HGPS cell (cell line): Measurements from ENCODE around the genes SMPD3 and NFAT5.

DNA sequence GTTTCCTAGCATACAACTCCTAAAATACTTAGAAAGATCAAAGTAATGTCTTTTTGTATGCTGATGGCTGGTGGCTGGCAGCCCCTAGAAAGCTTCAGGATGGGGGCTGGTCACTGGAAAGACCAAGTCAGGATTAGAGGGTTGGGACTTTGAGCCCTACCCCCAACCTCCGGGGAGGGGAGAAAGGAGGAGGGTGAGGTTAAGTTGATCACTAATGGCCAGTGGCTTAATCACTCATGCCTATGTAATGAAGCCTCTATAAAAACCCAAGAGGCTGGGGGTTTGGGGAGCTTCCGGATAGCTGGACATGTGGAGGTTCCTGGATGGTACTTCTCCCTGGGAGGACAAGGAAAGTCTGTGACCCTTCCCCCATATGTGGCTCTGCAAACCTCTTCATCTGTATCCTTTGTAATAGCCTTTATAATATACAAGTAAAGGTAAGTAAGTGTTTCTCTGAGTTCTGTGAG is 3.4 kb downstream of the SLC7A6 start:
- RRBS, result 50% methylated on average over 2 of the region's 2 CpGs

DNA sequence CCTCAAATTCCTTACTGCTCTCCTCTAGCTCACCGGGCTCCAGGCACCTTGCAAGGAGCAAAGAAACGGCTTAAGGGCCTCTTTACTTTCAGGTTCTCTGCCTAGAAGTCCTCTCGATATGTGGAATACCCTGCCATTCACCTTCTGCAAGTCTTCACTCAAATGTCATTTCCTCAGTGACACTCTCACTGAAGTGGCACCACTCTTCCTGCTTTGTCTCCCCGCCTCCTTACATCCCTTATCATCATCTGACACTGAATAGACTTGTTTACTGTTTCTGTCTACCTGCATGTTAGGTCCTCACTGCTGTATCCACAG is 965 bp downstream of the SLC7A6OS start:
- RRBS, result no CpG with 5 or more reads among the region's 4 CpGs

DNA sequence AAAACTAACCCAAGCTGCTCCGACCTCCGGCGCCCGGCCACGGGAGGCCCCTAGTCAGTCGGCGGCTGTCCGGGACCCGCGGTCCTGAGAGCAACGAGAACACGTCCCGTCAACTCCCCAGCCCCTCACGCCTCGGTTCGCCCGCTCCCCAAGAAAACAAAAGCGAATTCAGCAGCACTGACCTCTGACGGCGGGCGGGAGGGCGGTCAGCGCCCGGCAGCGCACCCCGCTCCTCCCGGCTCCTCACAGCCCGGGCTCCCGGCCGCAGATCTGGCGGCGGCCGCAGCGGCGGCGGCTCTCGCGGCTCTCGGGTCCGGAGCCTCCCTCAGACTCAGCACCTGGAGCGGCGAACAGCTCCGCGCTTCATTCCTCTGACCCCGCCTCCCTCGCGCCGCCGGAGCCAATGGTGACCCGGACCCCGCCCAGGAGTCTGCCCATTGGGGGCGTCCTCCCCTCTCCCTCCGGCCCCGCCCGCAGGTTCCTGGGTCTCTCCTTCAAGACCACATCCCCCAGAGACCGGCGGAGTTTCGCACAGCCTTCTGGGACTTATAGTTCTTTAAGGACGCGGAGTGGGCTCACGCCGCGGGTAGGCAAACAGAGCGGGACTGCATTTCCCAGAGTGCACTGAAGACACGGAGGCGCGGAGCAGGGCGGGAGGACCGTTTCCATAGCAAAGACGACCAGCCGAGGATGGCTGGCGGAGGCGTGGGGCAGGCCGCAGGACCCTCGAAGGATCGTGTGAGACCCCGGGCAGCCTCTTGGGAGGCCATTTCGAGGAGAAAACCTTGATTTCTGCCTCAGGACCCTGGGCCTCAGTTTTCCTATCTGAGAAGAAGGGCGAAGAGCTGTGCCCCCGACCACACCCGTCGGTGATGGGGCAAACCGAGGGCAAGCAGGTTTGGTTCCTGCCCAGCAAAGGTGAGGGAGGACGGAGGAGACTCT is at the start of gene SMPD3:
Gene SMPD3 (minus strand): TSS at position 338 of the 942 bp plus-strand sequence.
- RRBS, result 3% methylated on average over 31 of the region's 84 CpGs

DNA sequence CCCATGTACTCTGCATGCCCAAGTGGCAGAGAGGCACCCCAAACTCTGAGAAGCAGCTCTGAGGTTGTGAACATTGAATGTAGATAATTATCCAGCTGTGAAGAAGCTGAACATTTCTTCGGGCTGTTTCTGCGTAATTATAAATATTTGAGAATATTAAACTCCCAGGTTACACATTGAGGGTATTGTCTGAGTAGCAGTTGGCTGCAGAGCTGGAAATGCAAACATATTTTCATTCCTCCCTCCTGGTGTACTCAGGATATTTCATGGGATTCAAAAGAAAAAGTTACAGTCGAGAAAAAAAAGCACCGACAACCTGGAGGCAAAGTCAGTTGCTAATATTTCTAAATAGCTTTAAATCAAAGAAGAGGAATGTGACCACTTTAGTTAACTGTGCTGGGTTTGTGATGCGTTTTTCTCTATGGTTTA is 31.5 kb upstream of the ZFP90 start:
- RRBS, result no CpG with 5 or more reads among the region's 5 CpGs

- RRBS, result no CpG with 5 or more reads among the region's 16 CpGs
Observed at GRCh38 chr16:68589330-68589628, 50.2 kb downstream of the ZFP90 start.

DNA sequence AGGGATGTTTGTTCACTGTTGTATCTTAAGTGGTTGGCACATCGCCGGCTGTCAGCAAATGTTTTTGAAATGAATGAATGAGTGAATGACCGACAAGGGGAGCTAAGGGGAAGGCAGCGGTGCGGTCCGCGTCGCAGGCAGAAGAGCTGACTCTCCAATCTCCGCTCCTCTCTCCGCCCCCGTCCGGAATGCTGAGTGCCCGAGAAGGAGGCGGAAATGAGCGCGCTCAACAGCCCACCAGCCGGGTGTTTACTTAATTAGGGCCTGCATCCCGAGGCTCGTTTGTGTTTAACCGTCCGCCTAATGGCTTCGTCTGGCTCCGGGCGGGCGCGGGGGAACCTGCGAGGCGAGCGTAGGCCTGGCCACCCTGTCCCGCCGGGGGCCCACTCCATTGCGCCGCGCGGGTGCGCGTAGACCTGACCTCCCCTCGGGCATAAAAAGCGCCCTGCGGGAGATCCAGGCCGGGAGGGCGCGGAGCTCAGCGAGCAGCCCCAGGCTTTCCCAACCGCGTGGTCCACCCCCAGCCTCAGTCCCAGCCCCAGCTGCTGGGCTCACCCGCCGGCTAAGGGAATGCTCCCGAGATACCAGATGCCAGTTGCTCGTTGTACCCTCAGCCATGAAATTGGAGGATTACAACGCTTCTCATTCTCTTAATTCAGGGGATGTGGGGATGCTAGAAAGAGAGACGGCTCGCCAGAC is 2.5 kb upstream of the CDH3 start:
- RRBS, result 6% methylated on average over 34 of the region's 53 CpGs

DNA sequence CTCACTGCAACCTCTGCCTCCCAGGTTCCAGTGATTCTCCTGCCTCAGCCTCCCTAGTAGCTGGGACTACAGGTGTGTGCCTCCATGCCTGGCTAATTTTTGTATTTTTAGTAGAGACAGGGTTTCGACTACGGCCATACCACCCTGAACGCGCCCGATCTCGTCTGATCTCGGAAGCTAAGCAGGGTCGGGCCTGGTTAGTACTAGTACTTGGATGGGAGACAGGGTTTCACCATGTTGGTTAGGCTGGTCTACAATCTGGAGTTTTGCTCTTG is 5.2 kb downstream of the CDH1 start:
- RRBS, result no CpG with 5 or more reads among the region's 8 CpGs

DNA sequence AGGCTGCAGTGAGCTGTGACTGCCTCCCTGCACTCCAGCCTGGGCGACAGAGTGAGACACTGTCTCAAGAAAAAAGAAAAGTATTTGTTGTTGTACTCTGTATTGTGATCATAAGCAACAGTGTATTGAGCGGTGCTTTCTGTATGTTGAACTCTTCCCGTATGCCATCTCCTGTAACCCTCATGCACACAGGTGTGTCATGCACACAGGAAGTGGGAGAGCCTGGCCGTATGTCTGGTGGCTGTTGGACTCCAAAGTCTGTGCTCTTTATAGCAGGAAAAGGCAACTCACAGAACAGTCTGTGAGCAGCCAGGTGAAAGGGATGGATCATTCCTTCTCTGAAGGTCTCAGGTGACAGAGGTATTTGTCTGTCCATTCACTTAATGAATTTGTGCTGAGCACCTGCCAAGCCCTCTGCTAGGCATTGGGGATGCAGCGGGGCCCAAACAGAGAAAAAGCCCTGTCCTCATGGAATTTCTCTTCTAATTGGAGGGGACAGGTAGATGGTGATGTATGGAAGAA is 17.3 kb downstream of the CDH1 start:
- RRBS, result no CpG with 5 or more reads among the region's 5 CpGs

GRCh38 chr16:68782026-68782376 is 44.9 kb downstream of the CDH1 start:
- RRBS, result no CpG with 5 or more reads among the region's 3 CpGs

GRCh38 chr16:68813142-68813545 is 30.2 kb upstream of the TANGO6 start:
- RRBS, result no CpG with 5 or more reads among the region's 7 CpGs

- RRBS, result no CpG with 5 or more reads among the region's 2 CpGs
Observed at GRCh38 chr16:69092650-69092975, 12.8 kb upstream of the HAS3 start.

- RRBS, result no CpG with 5 or more reads among the region's 13 CpGs
Observed at GRCh38 chr16:69143164-69143724, 10.8 kb downstream of the UTP4 start.

DNA sequence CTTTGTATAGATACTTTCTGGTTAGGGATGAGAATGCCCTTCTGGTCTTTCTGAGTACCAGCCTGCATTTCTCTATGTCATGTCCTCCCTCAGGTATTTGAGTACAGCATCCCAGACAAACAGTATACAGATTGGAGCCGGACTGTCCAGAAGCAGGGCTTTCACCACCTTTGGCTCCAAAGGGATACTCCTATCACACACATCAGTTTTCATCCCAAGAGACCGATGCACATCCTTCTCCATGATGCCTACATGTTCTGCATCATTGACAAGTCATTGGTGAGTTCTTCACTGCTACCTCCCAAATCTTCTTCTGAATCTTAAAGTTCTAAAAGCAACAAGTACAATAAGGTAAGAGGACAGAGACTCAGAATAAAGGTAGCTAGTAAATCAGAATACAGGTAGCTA is 21.7 kb upstream of the SNTB2 start:
- RRBS, result no CpG with 5 or more reads among the region's 2 CpGs

GRCh38 chr16:69366704-69367495 is 15.3 kb upstream of the TMED6 start:
- RRBS, result no CpG with 5 or more reads among the region's 12 CpGs

- RRBS, result no CpG with 5 or more reads among the region's 15 CpGs
Observed at GRCh38 chr16:69367971-69368881, 16.6 kb upstream of the TMED6 start.

DNA sequence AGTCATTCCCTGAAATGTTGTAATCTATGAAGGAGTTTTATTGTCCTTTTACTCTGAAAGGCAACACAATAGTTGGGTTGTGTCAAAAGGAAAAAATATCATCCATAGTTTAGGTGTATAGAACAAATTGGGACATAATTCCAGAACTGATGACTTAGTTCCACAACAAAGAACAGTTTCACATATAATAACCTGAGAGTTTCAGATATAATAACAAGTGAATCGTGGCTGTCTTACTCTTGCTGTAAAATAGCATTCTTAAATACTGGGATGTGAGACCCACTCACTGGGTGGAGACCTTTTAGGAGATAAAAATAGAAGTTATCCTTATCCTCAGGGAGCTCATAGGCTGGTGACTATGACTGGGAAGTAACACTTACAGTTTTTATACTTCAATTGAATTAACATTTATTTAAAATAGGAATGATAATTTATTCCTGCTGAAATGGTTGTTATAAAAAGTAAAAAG is 20.7 kb downstream of the CYB5B start:
- RRBS, result no CpG with 5 or more reads among the region's 1 CpG

- RRBS, result no CpG with 5 or more reads among the region's 1 CpG
Observed at GRCh38 chr16:69448698-69449263, 24.4 kb downstream of the CYB5B start.

DNA sequence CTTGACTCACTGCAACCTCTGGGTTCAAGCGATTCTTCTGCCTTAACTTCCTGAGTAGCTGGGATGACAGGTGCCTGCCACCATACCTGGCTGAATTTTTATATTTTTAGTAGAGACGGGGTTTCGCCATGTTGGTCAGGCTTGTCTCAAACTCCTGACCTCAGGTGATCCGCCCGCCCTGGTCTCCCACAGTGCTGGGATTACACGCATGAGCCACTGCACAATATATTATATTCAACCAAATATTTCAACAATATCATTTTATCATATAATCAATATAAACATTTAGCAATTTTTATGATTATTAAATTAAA is 34.2 kb upstream of the NFAT5 start:
- RRBS, result no CpG with 5 or more reads among the region's 6 CpGs

DNA sequence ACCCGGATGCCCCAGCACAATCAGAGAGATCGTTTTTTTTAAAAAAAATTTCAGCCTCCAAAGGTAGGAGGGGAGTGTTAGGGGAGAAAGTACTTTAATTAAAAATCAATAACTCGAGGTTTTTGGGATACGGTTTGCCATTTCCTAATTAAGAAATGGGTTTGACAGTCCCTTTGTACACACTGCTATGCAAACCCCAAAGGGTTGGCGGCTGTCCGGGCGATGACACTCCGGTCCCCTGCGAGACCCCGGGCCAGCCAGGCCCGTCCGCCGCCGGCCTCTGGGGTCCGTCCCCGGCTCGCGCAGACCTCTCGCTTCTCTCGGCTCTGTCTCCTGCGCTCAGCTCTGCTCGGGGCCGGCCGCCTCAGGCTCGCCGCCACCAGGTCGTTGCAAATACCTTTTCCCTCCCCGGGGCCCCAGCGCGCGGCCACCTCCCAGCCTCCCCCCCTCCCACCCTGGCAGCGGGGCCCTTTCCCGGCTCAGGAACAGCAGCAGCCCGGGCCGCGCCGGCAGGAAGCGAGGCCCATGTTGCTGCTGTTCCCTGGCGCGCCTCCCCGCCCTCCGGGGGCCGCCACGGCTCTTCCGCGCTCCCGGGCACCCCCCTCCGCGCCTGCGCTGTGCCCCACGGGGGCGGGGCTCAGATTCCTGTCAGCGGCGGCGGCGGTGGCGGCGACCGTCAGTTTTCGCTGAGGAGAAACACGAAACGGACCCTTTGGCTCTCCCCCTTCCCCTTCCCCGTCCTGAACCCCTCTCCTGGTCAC is at the start of gene NFAT5:
Gene NFAT5 (plus strand): TSS at position 640 of the 761 bp plus-strand sequence.
- RRBS, result 2% methylated on average over 24 of the region's 63 CpGs

- RRBS, result no CpG with 5 or more reads among the region's 4 CpGs
Observed at GRCh38 chr16:69676335-69677653, 49.6 kb downstream of the NQO1 start.